Hair follicle dermal papilla cell (primary cell): Measurements from ENCODE around the gene SAMD9.

DNA sequence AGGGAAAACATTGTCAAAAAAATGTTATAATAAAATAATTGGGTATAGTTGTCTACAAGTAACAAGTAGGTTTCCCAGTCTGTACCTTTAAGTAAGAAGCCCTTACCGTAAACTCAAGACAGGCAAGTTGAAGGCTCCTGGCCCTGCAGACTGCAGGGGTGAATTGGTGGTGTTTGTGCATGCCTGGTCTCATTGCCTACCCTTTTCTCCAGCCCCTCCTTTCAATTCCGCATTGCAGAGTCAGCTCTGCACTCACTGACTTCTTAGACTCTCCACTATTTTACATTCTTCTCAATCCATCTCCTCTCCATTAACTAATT is 135.7 kb upstream of the FZD1 start:
- CAGE, long polyA plus RNA, result no peak

GRCh38 chr7:91263660-91264077 is 564 bp upstream of the FZD1 start:
- CAGE, long polyA plus RNA, result no peak

- CAGE, long polyA plus RNA, result no peak
These were observed 4.8 kb downstream of the MTERF1 start for GRCh38 chr7:91875712-91876037.

- CAGE, long polyA plus RNA, result no peak
These were observed 700 bp downstream of the AKAP9 start for GRCh38 chr7:91941420-91941704.

GRCh38 chr7:92038257-92038920 is 95.9 kb downstream of the CYP51A1 start:
- CAGE, long polyA plus RNA, result no peak

GRCh38 chr7:92040608-92040905 is 93.7 kb downstream of the CYP51A1 start:
- CAGE, long polyA plus RNA, result no peak

DNA sequence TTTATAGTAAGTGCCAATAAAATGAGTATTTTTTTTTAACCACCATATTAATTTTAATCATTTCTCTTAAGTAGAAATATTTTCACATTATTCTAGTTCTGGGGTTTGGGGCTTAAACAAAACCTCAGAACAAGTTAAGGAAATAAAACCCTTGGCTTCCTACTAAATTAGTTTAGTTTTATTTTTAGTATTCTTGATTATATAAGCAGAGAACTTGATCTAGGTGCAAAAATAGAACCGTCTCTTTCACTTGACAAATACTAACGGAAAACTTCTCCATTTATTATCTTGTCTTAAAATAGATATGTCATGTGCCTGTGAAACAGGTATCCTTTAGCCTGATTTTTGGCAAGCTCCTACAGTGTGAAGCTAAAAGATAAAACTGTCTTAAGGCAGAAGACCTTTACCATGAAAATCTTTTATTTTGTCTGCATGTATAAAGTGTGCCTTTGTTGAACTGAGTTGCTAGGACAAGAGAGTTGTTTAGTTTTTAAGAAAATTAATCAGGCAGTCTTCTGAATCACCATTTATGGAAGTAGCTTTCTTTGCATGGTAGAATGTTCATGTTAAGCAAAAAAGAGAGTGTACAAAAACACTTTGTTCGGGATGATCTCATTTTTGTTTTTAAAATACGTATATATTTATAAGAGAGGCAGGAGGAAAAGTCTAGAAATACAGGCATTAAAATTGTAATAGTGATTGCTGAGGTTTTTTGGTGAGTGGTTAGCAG is 90.6 kb downstream of the CYP51A1 start:
- CAGE, long polyA plus RNA, result no peak

GRCh38 chr7:92474266-92474465 is 3.6 kb downstream of the ERVW-1 start:
- CAGE, long polyA plus RNA, result no peak

DNA sequence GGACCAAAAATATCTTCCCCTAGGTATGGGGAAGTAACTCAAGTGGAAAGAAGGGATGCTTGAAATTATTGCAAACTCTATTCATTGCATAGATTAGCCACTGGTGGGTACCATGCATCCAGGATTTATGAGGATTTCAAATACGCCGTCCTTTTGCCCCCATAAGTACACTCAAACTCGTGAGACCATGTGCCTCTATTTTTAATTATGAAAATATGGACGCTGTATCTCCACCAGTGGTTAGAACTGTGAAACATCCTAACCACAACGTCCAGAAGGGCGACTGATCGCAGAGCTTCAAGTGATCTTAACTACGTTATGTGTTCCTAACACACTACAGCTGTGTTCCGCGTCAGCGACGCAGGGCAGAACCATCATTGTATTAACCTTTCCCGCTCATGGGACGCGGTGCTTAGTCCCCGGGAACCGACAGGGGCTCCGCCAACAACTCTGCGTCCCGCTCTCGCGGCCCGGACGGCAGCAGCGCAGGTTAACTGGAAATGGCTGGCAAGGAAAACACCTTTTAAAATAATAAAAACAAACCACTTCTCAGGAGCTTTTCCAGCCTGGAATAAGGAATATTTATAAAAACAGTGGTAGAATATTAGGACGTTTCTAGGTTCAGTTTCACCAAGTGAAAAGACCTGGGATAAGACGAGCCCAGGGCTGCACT is 722 bp downstream of the PEX1 start:
- CAGE, long polyA plus RNA, result no peak

GRCh38 chr7:92537861-92538371 is 9.3 kb downstream of the RBM48 start:
- CAGE, long polyA plus RNA, result no peak

GRCh38 chr7:92611203-92612208 is 21.3 kb upstream of the FAM133B start:
- CAGE, long polyA plus RNA, result no peak

GRCh38 chr7:92613878-92614387 is 23.7 kb upstream of the FAM133B start:
- CAGE, long polyA plus RNA, result no peak

GRCh38 chr7:92627975-92628274 is 37.7 kb upstream of the FAM133B start:
- CAGE, long polyA plus RNA, result no peak

DNA sequence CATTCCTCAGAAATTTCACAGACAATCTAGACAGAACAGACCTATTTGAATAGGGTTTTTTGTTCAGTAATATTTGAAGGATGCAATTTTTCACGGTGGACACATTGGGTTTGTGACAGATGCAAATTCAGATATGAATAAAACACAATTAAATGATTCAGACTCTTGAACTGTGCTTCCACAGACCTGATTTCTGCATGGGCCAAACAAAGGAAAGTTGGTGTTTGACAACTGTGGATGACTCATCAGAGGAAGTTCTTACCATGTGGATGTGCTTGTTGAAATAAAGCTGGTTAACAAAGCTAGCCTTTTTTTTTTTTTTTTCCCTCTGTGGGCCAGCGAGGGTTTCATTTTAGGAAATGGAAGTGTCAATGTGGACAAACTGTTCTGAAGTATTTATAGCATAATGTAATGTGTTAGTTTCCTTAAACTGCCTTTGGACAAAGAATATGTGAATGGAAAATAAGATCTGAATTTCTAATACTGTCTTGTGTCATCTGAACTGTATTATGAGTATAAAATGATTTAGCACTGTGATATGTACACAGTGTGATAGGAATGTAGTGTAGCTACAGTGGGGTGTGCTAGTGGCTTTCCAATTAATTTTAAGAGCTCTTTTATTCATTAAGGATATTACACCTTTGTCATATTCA is 43.3 kb upstream of the FAM133B start:
- CAGE, long polyA plus RNA, result no peak

DNA sequence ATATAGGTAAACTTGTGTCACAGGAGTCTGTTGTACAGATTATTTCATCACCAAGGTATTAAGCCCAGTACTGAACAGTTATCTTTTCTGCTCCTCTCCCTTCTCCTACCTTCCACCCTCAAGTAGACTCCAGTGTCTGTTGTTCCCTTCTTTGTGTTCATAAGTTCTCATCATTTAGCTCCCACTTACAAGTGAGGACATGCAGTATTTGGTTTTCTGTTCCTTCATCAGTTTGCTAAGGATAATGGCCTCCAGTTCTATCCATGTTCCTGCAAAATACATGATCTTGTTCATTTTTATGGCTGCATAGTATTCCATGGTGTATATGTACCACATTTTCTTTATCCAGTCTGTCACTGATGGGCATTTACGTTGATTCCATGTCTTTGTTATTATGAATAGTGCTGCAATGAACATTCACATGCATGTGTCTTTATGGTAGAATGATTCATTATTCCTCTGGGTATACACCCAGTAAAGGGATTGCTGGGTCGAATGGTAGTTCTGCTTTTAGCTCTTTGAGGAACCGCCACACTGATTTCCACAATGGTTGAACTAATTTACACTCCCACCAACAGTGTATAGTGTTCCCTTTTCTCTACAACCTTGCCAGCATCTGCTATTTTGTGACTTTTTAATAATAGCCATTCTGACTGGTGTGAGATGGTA is 79.0 kb downstream of the CDK6 start:
- CAGE, long polyA plus RNA, result no peak

DNA sequence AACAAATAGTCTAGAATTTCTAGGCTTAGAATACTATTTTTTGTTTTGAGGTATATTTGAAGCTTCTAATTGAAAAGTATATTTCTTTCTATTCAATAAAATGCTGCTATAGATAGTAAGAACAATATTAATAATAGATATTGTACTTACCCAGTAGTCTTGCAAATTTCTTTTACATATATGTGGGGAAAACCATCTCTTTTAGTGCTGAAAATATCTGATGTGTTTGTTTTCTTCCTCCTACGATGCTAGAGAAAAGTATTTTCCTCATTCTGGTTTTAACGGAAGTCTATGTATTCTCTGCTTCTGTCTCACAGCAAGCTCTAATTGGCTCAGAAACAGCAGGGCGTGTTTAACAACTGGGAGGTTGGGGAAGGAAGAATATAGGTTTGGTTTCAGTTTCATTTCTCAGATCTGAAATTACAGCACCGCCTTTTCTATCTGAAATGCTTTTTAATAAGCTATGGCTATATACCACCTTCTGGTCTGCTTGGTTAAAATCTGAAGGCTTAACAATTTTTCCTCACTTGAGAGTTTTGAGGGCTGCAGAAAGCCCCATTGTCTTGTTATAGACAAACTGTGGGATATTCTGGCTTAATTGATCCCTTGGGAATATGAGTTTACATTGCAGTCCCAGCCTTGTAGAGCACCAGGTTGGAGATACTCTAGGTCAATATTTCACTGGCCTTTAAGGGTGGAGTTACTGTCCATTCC is at the start of gene SAMD9:
Gene SAMD9, minus strand, starts transcription at position 267 of the 714 bp plus-strand sequence.
- CAGE, long polyA plus RNA, result no peak

GRCh38 chr7:93575477-93575845 is 937 bp upstream of the CALCR start:
- CAGE, long polyA plus RNA, result no peak

DNA sequence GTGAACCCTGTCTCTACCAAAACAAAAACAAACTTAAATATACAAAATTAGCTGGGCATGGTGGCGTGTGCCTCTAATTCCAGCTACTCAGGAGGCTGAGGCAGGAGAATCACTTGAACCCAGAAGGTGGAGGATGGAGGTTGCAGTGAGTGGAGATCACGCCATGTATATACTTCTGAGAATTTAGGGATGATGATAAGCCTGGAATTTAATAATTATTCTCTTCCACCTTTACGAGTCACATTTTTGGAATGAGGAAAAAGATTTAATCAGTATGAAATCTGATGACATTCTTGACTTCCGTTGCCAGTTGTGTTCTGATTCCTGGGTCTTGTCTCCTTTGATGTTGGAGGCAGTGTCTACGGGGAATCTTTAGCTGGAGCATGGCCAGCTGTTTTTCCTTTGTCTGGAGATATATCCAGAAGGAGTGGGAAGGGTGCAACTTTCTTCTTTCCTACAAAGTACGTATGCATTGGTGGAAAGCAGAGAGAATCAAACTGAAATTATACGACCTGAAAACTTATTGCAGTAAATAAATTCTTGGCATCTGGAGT is 7.1 kb upstream of the GNG11 start:
- CAGE, long polyA plus RNA, result no peak

- CAGE, long polyA plus RNA, result no peak
These were observed 45.9 kb upstream of the BET1 start for GRCh38 chr7:94050048-94050426.

DNA sequence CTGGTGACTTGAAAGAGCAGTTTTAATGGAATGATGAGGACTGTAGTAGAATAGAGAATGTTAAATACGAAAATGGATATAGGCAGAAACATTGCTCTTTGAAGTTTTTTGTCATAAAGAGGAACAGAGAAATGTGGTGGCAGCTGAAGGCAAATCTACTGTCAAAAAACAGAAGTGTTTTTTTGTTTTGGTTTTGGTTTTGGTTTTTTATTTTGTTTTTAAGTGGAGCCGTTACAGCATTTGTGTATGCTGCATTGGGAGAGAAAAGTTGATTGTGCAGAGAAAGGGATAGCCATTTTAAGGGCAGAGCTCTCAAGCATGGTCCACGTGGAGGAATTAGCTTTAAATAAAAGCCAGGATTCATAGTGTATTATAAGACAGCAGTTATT is 156.6 kb upstream of the BET1 start:
- CAGE, long polyA plus RNA, result no peak